Mesenchymal stem cell of Wharton's jelly (primary cell): ENCODE results near the genes SHKBP1 and ITPKC.

DNA sequence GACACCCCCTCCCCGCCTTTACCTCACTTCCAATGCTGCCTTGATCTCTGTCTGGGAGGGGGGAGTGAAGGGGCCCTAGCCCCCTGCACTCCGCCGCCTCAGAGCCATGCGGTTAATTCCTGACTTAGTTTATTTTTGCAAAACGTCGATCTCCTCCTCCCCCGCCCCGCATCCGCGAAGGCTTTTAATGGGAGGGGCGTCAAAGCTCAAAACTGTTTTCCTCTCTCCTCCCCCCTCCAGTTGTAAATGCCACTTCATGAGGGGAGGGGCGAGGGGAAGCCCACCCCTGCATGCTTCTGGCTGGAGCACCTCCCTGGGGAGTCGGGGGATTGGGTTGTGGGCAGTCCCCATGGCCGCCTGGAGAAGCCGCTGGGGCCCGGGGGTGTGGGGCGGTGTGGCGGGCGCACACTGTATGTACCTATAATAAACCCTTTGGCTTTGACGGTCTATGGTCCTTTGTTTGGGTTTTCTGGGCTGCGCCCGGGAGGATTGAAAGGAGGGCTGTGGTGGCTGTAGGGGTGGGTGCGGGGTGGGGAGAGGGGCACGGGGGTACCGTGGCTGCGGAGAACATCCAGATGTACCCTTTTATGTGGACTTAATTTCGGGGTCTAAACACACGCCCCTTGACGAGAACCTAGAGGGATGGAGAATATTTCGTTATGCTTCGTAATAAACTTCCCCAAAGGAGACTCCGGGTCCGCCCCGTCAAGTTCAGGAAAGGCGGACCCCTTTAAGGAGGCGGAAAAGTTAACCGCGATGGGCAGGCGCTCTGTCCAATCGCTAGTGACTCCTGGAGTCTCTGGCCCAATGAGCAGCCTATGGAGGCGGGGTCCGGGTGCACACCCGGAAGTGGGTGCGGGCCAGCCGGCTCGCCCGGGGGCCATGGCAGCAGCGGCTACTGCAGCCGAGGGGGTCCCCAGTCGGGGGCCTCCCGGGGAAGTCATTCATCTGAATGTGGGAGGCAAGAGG lies at the start of gene SHKBP1:
SHKBP1 (plus strand) TSS at position 856 of the 969 bp plus-strand sequence.
- CAGE, long polyA plus RNA = start-site peak on the plus strand centred at position 864 of the sequence, 39 bp wide, 160 and 31 reads in 2 replicates

- CAGE, long polyA plus RNA = no peak
Measured at GRCh38 chr19:40580493-40581078, 3.9 kb downstream of the SHKBP1 start.

- CAGE, long polyA plus RNA = no peak
Measured at GRCh38 chr19:40582608-40583627, 6.2 kb downstream of the SHKBP1 start.

DNA sequence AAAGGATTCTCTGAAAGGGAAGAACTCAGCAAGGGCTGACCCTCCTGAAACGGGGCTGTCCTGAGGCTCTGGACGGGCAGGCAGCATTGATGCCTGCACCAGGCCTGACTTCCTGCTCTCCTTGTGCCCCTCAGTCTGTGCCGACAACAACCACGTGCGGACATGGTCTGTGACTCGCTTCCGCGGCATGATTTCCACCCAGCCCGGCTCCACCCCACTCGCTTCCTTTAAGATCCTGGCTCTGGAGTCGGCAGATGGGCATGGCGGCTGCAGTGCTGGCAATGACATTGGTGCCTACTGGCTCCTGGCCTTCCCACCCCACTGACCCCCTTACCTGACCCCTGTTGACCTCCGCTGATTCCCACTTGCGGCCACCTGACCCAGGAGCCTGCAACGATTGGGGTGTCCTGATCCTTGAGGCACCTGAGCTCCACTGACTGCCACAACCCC lies 11.8 kb downstream of the SHKBP1 start:
- CAGE, long polyA plus RNA = no peak

DNA sequence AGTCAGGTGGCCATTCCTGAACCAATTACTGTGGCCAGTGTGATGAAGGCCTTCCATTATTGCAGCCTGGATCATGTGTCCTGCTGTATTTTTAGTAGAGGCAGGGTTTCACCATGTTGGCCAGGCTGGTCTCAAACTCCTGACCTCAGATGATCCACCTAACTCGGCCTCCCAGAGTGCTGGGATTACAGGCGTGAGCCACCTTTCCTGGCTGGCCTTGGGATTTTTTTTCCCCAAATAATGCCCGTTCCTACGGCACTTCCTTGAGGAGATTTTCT lies 8.9 kb upstream of the LTBP4 start:
- CAGE, long polyA plus RNA = no peak

- CAGE, long polyA plus RNA = no peak
Measured at GRCh38 chr19:40594149-40595330, 6.6 kb upstream of the LTBP4 start.

GRCh38 chr19:40669775-40670113 lies 20.7 kb downstream of the NUMBL start:
- CAGE, long polyA plus RNA = no peak

DNA sequence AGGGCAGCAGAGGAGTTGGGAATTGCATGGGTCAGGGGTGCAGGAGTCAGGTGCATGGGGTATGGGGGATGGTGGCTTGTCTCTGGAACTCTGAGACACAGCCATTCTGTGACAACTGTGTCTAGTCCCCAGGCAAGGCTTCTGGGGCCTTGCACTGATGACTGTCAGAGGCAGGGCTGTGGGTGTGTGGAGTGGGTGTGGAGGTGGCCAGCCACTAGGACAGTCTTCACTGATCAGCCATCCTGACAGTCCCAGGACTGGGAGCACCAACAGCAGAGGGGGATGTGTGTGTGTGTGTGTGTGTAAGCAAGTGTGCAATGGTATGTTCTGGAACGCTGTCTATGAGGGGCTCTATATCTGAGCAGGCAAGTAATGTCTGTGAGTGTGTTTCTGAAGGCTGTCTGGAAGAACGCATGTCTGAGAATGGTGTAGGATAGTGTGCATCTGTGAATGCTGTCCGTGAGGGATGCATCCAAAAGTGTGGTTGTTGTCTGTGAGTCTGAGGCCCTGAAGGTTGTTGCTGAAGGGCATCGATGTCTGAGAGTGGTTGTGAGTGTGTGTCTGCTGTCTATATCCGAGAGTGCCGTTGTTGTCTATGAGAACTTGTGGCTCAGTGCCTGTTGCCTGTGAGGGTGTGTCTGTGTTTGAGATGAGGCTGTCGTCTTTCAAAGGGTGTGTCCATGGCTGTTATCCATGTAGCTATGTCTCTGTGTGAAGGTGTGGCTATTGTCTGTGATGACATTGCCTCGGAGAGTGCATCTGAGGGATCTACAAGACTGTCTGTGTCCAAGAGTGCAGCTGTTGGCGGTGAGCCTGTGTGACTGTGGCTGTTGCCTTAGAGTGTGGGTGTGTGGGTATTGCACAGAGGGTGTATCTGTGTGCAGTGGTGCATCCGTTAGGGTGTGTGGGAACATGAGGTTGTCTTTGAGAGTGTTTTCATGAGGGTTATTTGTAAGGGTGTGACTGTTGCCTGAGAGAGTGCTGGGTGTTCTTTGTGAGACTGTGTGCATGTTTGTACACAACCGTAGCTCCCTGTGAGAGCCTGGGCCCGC lies 5.1 kb downstream of the NUMBL start:
- CAGE, long polyA plus RNA = no peak

DNA sequence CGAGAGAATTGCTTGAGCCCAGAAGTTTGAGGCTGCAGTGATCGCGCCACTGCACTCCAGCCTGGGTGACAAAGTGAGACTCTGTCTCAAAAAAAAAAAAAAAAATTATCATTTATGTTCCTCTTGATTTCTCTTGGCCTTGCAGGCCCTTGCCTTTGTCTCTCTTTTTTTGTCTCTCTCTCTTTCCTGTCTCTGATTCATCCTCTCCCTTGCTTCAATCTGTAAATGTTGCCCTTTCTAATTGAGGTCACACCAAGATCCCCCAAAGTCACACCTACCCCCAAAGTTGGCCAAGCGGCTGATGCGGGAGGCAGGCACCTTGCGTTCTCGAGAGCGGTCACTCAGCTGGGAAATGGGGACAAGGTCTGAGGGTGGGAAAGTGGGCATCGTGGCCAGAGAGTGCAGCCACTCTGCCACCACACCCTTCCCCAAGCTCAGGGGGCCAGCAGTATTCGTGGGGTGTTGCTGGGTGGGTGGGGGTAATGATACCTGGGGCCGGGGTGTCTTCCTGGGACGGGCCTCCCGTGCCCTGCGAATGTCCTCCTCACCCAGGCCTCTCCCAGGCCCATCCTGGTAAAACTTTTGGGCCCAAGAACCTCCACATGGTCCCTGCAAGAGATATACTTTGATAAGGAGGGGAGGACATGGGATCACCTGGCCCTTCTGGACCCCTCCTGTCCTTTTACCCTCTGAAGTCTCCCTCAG lies 2.7 kb downstream of the COQ8B start:
- CAGE, long polyA plus RNA = no peak

GRCh38 chr19:40714912-40715309 lies 1.8 kb downstream of the COQ8B start:
- CAGE, long polyA plus RNA = start-site peak on the minus strand at chr19:40714866-40715119, 20 and 21 reads in 2 replicates

DNA sequence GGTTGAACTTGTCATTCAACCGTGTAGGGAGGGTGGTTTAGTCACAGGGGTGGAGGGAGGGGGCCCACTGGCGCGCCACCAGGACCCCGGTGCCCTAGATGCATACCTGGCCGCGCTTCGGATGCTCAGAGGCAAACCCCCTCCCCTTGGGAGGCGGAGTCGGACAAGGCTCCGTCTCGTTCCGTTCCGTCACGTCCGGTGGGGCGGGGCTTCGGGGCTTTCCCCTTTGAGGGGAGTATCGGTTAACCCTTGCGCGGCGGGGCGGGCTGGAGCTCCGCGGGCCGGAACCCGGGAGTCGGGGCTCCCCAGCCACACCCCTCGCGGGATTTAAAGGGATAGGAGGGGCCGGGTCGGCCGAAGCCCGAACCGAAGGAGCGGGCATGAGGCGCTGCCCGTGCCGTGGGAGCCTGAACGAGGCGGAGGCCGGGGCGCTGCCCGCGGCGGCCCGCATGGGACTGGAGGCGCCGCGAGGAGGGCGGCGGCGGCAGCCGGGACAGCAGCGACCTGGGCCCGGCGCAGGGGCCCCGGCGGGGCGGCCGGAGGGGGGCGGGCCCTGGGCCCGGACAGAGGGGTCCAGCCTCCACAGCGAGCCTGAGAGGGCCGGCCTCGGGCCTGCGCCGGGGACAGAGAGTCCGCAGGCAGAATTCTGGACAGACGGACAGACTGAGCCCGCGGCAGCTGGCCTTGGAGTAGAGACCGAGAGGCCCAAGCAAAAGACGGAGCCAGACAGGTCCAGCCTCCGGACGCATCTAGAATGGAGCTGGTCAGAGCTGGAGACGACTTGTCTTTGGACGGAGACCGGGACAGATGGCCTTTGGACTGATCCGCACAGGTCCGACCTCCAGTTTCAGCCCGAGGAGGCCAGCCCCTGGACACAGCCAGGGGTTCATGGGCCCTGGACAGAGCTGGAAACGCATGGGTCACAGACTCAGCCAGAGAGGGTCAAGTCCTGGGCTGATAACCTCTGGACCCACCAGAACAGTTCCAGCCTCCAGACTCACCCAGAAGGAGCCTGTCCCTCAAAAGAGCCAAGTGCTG lies at the start of gene ITPKC:
ITPKC (plus strand) TSS at position 357 of the 1,038 bp plus-strand sequence.
- CAGE, long polyA plus RNA = no peak

- CAGE, long polyA plus RNA = no peak
Measured at GRCh38 chr19:40847594-40848046, 2.6 kb downstream of the CYP2A6 start.

DNA sequence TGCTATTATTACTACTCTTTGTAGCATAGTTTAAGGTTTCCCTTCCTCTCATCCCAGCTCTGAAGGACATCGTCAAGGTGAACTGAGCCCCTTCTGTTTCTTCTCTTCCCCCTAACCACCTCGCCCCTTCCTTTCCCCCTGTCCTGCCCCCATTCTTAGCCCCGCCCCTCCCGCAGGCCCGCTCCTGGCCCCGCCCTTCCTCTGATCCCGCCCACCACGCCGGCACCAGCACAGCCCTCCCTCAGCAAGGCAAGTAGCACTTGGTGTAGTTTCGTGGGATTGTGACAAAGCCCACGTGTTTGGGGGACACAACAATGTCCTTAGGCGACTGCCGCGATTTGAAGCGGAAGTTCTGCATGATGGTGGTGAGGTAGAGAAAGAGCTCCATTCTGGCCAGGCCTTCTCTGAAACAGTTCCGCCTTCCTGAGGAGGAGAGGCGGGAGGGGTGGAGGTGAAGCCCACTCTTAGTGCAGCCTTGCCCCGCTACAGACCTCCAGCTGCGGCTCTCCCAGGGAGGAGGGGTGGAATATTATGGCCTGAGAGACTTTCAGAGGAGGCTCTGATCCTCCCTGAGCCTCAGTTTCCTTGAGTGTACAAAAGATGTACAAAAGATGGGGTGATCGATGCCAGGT lies 26.3 kb upstream of the CYP2A7 start:
- CAGE, long polyA plus RNA = no peak

GRCh38 chr19:40935924-40936356 lies 53.9 kb upstream of the CYP2A7 start:
- CAGE, long polyA plus RNA = no peak

DNA sequence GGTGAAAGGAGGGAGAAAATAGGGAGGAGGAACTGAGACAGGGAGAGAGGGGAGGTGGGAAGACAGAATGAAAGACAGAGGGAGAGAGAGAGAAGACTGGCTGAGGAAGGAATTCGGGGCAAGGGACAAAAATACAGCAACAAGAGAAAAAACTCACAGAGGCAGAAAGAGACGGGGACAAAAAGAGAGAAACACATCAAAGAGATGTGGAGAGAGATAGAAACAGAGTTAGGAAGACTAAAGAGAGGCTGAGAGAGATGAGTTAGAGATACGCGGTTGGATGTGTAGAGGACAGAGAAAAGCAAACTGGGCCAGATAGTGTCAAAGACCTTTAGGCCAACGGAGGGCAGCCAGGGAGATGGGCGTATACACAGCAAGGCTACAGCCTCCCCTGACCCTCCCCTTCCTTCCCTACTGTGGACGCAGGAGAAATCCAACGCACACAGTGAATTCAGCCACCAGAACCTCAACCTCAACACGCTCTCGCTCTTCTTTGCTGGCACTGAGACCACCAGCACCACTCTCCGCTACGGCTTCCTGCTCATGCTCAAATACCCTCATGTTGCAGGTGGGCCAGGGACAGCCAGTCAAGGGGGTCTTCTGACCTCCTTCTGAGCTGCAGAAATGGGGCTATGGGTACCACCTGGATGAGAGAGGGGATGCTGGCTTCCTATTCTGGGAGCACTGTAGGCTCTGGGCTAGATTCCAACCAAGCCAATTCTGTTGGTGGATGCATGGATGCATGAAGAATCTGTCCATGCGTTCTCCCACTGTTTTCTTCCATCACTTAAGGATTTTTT lies 18.7 kb downstream of the CYP2B6 start:
- CAGE, long polyA plus RNA = no peak

GRCh38 chr19:41015096-41015835 lies 24.2 kb downstream of the CYP2B6 start:
- CAGE, long polyA plus RNA = no peak

DNA sequence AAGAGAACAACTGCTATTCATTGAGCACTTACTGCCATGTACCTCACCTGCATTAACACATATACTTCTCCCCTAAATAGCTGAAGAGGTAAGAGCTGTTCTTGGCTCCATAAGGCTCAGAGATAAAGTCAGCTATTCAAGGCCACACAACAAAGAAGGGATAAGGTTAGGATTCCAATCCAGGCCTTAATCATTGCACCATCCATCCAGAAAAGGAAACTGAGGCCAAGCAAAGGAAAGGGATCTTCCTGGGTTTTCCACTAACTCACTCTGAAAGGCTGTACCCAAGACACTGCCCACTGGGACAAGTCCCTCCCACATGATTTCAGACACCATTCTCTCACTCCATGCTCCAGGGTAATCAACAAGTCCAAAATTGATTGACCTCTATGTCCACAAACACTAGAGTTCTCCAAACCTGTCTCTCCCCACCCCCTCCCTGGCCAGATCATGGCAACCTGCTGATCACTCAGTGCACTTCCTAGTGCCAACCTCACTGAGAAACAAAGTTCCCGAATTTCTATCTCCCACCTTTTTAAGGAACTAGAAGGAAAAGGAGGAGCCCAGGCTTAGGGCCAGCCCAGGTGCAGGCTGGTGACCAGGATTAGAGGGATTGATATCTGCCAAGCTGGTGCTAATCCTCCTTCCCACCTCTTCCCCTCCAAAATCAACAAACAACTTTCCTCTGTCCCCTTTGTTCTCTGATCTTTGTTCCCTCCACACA lies 2.5 kb upstream of the CYP2A13 start:
- CAGE, long polyA plus RNA = no peak

- CAGE, long polyA plus RNA = no peak
Measured at GRCh38 chr19:41127730-41128069, 13.5 kb downstream of the CYP2F1 start.

- CAGE, long polyA plus RNA = no peak
Measured at GRCh38 chr19:41174087-41175105, 18.6 kb upstream of the CYP2S1 start.

GRCh38 chr19:41225853-41226962 lies 7.2 kb downstream of the AXL start:
- CAGE, long polyA plus RNA = no peak